ENCODE data around the gene CYBC1.

DNA sequence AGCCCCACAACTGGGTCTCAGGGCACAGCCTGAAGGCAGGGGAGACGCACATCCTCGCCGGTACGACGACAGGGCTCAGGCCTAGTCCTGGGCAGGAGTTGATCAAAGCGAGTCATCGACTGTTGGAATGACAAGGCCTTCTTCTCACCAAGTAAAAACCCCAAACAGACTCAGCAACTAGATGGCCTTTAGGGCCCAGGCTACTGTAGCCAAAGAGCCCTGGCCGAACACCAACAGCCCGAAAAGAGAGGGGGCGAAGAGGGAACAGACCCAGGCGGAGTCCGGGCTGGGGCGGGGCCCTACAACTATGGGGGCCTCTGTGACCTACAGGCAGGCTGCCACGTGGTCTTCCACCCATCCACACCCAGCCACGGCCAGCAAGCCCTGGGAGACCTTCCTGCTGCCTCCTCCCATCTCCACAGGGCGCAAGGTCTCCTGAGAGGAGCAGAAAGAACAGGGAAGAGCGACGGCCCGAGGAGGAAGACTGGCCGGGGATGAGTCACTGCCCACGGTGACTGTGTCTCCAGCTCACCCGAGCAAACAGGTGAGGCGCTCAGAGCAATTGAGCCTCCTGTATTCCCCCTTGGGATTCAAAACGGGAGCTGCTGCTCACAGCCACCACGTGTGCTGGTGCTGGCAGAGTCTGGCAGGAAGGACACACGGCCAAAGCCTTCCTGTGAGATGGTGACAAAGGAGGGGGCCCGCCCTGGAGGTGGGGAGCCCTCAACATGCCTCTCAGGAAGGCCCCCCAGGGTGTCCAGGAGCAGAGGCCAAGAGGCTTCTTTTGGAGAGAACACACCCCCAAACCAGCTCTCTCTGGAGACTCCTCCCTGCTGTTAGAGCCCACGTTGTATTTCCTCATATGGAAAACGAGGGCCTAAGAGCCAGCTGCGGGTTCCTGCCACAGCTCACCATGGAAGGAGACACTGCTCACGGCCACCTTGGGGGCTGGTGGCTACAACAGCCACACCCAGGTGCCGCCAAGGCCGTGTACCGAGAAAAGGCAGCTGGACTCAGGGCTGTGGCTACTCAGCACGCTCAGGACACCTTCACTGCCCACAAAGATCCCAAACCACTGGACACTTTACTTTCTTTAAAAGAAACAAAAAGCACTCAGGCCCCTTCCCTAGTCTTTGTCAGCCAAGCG is 17.9 kb downstream of the SLC16A3 start:
- RRBS, result no CpG with 5 or more reads among the region's 36 CpGs

- RRBS, result no CpG with 5 or more reads among the region's 6 CpGs
Measured at GRCh38 chr17:82261842-82262295, 11.6 kb downstream of the CSNK1D start.

DNA sequence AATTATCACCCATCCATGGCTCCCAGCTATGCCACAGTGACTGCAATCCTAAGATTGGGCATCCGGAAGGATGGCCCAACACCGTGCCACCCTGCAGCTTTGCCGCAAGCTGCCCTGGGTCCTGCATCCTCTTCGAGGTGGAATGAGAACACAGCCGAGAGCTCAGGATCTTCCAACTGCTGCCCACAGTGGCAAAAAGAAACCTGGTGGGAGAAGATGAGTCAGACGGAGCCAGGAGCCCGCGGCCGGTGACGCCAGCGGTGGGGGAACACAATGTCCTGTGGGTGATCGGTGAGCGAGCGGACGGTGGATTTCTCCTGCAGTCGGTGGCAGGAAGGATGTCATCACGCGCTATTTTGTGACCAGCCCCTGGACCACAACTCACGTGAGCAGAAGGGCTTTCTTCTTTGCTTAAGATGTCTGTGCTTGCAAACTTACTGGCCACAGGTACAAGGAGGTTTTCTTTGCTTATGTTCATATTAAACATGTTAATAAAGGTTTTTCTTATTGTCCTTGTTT is 20.1 kb downstream of the CD7 start:
- RRBS, result no CpG with 5 or more reads among the region's 19 CpGs

GRCh38 chr17:82316544-82317035 is 818 bp downstream of the CD7 start:
- RRBS, result no CpG with 5 or more reads among the region's 19 CpGs

GRCh38 chr17:82334647-82335785 is 1.4 kb upstream of the SECTM1 start:
- RRBS, result 86% methylated on average over 5 of the region's 24 CpGs

DNA sequence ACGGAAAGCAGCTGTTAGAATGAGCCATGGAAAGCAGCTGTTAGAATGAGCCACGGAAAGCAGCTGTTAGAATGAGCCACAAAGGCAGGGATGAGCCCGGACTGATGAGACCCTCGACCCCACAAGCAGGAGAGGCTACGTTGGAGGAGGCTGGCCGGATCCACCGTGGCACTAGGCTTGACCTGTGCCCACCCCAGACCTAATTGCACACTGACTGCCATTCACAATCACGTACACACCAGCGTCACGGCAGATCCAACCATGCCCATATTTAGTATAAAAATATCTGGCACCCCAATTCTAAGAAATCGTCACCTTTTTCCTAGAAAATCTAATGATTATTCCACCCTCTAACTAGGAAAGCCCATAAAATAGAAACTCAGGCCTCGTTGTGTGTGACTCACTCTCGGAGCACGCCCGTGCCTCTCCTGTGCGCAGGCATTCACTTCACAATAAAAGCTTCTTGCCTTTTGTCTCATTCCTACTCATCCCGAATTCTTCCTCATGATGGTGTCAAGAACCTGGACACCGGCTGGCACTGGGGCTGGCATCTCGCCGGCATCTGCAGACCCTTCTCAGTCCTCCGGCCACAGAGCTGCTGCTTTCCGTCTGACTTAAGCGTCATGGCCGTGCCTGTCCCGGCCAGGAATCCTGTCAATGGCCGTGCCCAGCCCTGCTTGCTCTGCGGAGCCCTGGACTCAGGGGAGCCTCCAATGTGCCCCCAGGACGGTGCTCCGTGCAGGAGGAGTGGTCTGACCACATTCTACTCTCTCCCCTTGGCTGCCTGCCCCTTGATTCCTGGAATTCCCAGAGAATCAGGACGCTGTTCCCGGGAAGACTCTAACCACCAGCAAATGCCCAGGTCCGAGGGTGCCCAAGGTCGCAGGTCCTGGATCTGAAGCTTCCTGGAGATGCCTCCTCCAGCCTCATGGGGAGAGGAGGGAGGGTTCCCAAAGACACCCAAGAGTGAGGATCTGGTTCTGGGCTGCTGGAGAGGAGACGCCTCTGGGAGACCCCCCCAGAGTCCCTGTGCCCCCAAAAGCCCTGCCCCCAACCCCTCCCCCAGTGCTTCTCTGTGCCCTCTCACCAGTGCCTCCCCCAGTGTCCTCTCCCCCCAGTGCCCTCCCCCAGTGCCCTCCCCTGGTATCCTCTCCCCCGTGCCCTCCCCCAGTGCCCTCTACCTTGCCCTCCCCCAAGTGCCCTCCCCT is 5.7 kb upstream of the SECTM1 start:
- RRBS, result 64% methylated on average over 9 of the region's 35 CpGs

DNA sequence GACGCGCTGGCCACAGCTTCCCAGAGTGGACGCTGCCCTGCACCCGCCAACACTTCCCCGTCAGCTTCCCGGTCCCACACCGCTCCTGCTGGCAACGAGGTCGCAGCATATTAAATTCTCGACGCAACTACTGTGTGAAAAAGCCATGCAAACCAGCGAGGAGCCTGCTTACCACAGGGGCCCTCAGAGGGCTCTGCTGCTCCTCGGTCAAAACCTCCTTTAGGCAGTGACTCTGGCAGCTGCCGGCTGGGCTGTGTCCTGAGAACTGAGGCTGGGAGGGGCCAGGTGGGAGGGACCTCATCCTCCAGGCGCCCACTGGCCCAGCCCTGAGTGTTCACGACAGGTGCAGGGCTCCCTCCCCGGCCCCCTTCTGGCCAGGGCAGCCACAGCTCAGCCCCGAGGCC is 2.1 kb upstream of the TEX19 start:
- RRBS, result 89% methylated on average over 1 of the region's 18 CpGs

DNA sequence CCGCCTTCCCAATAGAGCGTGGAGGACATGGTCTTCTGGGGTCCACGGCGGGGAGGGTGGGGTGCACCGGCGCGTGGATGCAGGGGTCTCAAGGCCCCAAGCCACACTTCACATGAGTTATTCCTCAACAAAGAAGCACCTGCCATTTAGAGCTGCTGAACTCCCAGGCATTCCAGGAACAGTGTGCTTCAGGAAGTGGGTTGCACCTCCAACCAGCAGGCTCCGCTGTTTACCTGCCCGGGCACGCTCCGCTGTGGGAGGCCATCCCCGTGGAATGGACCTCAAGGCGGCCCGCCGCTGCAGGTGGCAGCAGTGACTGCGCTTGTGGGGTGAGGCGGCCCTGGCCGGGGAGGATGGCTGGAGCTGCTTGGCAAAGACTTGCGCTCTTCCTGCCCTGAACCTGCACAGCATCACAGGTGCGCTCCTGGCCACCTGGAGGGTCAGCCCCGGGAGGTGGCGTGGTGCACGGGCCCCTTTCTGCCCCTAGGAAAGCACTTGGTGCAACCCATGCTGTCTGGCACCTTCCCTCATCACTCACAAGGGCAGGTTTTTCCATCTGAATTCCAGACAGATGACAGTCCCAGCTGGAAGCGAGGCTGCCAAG is 13.1 kb downstream of the UTS2R start:
- RRBS, result 33% methylated on average over 3 of the region's 24 CpGs

- RRBS, result 67% methylated on average over 3 of the region's 14 CpGs
Measured at GRCh38 chr17:82396550-82397208, 21.5 kb upstream of the HEXD start.

DNA sequence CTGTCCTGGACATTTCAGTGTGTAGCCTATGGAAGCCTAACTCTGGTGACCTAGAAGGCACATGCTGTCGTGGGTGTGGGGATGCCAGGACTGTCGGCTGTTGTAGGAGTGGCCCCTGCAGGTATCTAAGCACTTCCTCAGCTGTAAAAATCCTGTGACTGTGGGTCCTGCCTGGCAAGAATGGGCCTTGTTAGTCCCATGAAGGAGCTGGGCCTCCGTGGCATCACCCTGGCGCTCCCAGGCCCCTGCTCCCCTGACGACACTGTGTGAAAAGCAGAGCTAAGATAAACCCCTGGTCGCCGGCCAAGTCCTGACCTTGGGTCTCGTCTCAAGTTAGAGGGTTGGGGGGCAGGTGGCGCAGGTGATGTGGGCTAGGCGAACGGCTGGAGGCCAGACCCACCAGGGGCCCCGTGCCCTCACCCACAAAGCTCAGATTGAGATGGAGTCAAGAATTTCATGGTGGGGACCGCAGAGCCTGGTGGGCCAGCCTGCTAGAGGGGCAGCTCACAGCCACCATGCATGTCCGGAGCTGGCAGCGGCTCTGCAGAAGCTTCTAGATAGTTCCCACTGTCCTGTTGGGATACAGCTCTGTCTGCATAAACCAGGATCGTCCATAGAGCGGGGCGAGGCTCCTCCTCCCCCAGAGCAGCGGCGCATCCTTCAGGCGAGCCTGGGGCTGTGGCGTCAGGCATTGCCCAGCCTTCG is 12.1 kb downstream of the CYBC1 start:
- RRBS, result no CpG with 5 or more reads among the region's 23 CpGs

GRCh38 chr17:82450220-82451223 is at the start of gene CYBC1:
TSS of gene CYBC1 (minus strand) at chr17:82450752.
- RRBS, result under 1% methylated on average over 55 of the region's 95 CpGs

DNA sequence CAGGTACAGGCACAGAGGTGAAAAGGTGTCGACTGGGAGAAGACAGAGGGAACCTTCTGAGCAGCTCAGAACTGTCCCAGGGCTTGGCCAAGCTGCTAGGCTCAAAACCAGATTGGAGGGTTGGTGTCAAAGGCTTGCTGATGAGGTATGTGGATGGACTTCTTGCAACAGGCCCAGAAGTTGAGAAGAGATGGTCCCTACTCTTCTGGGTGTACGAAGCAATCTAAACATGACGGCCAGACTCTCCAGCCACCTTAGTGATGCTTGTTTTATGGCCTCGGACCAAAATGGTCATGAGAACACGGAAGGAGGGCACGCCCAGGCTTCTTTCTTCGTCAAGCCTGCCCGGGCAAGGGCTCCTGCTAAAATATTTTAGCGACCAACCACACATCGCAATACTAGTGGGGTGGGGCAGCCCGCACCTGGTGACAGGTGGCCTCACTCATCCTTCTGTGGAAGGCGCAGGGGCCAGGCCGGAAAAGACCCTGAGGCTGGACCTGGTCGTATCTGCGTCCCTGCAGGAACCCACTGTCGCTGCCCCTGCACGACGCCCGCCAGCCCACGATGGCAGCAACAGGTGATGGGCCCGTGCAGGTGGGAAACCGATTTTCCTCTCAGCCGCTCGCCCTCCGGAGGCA is 23.1 kb upstream of the FOXK2 start:
- RRBS, result 50% methylated on average over 1 of the region's 25 CpGs

DNA sequence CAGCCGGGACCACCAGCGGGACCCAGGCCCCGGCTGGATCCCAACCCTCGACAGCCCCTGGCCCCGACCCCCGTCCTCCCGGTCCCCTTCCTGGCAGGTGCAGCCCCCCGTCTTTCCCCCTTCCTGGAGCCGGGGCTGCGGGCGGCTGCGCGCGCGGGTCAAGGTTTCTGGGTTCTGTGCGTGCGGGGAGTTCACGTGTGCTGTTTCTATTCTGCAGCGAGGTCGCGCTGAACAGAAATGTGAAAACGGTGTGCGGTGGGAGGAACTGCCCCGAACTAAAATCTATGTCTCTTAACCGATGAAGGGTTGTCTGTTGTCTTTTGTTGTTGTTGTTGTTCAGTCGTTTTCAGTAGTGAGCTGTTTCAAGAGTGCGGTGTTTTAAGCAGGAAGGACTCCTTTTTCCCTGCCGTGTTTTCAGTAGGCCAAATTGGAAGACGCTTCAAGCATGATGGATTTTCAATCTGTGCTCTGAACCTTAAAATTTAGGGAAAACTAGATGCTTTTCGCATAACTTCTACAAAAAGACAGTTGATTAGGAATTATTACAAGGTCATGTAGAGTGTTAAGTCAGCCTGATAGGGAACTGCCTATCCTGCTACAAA is 992 bp downstream of the FOXK2 start:
- RRBS, result 1% methylated on average over 8 of the region's 30 CpGs

- RRBS, result no CpG with 5 or more reads among the region's 16 CpGs
Measured at GRCh38 chr17:82595938-82596267, 52.3 kb downstream of the WDR45B start.

DNA sequence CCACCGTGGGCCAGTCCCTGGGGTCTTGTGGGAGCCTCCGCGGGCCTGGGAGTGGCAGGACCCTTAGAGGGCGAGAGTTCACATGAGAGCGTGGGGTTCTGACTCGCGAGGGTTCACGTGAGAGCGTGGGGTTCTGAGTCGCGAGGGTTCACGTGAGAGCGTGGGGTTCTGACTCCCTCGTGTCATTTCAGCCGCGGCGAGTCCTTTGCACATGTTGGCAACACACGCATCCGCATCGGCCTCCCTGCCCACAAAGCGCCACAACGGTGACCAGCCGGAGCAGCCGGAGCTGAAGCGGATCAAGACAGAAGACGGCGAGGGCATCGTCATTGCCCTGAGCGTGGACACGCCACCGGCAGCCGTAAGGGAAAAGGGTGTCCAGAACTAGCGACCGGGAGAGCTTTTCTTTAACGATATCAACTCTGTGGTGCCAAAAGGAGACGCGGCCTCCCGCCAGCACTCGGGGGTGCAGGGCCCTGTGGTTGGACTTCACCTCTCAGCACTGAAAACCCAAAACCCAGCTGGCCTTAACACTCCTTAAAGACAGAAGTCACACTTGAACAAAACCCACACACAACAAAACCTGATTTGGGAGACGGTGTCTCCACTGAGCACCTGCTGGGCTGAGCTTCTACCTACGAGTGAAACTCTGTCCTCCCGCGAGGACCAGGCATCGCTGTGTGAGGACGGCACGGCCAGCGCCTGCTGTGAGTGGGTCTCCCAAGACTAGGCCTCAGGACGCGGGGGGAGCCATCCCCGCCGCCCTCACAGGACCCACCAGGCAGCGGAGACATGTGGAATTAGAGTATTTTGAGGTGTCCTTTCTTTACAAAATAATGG is 46.9 kb downstream of the WDR45B start:
- RRBS, result 96% methylated on average over 9 of the region's 52 CpGs

- RRBS, result no CpG with 5 or more reads among the region's 26 CpGs
Measured at GRCh38 chr17:82674639-82675912, 23.4 kb downstream of the RAB40B start.

DNA sequence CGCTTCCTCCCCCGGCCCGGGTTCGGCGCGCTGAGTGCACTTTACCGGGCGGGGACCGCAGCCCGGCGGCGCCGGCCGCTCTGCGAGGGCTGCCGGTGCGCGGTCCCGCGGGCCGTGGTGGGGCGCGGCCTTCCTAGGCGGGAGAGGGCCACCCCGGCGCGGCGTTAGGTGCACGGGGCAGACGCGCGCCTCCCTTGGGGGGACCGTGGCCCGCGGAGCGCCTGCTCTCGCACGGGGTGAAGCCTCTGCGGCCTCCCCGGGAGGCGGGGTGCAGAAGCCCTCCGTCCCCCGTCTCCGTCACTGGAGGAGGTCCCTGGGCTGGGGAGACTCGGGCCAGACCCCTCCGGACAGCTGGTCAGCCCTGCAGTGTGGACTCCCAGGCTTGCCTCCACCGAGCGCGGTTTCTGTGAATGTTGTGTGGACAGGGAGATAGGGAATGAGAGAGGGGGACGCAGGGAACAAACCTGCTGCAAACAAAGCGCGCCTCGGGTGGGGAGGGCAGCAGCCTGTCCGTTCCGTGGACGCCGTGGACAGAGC is 604 bp downstream of the TBCD start:
- RRBS, result under 1% methylated on average over 26 of the region's 57 CpGs

DNA sequence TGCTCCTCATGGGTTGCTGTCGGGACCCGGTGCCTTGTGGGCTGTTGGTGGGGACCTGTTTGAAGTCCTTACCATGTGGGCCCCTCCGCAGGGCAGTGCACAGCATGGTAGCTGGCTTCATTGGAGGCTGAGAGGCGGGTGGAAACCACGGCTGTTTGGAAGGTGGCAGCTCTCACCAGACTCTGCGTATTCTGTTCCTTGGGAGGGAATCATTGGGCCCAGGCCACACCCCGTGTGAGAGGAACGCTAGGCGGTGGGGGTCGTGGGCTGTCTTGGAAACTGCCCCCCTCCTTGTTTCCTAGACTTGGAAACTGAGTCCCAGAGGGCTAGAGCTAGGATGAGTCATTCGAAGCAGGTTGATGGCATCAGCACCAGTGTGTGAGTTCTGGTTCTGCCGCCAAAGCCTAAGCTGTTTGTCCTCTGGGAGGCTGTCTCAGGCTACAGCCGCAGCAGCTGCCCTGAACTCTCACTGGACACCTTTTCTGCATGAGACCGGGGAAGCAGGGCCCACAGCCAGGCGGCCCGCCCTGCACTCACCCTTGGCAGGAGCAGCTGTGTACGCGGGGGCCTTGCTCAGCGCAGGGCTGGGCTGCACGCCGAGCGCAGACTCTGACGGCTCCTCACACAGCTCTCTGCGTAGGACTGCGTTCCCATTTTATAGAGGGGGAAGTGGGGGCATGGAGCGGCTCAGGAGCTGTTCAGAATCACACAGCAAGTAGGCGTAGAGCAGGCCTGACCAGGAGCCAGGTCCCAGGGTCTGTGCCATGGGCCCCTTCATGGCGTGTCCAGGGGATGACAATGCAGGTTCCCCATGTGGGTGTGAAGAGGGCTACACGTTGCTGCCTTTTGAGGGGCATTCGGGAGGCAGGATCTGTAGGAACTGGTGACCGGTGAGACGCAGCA is 35.0 kb downstream of the ZNF750 start:
- RRBS, result 68% methylated on average over 4 of the region's 32 CpGs

DNA sequence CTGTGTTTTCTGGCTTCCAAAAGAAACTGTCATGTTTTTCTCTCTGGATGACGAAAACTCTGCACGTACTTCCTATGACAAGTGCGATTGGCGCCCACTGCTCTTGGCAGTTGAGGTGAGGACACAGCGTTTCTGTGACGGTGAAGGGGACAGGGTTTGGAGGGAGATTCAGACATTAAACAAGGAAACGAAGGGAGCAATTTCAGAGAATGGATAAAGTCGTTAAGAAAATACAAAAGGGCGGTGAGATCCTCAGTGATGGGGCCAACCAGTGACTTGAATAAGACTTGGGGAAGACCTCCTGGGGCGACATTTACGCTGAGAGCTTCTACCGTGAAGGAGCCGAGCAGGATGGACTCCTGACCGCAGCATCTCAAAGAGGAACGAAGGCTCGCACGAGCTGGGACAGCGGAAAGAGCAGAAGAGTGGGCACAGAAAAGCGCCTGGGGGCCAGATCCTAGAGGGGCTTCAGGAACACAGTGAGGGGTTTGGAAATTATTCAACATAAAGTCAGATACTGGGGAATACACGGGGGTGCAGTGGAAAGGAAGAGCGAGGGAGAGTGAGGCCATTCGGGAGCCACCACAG is 17.6 kb downstream of the ZNF750 start:
- RRBS, result no CpG with 5 or more reads among the region's 22 CpGs

DNA sequence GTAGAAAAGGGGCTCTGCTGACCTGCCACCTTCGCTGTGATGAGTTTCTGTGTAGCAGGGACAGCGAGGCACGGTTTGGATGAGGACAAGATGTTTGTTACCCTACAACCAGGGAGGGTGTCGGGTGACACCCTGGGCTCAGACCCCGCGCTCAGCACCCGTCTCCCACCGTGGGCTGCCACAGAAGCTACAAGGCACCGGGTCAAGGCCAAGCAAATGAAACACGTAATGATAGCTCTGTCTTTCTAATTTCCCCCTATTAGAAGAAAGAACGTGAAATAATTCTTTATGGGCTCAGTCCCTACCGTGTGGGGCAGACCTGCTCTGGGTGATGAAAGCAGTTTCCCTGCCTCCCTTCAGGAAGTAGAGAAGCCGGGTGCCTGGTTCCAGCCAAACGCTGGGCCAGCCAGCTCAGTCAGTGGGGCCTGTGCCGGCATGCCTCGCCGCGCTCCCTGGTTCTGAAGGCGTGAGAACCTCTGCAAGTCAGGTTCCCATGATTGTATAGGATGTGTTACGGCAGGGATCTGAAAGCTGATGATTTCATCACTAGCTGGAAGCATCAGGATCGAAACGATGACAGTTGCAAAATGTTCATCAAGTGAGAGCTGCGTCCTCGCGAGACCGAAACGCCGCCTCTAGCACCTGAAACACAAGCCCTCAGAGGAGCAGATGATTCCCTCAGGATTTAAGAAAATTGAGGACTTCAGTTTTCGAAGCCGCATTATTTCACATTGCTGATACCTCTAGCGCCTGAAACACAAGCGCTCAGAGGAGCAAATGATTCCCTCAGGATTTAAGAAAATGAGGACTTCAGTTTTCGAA is 3.8 kb downstream of the ZNF750 start:
- RRBS, result 81% methylated on average over 3 of the region's 33 CpGs

All from SK-N-MC (cell line).